Measurements from ENCODE around the gene WDFY2.

GRCh38 chr13:50037923-50038493, 22.8 kb downstream of the KCNRG start:
- PRO-cap, 5 experiments = no peak in any of the 5 experiments
- RAMPAGE, long total RNA, 2 experiments = no peak in any of the 2 experiments
- RRBS = no CpG with 5 or more reads among the region's 4 CpGs

GRCh38 chr13:50080393-50080759, 65.1 kb downstream of the KCNRG start:
- PRO-cap, 5 experiments = no peak in any of the 5 experiments
- RAMPAGE, long total RNA, 2 experiments = no peak in any of the 2 experiments
- RRBS = no CpG with 5 or more reads among the region's 17 CpGs

DNA sequence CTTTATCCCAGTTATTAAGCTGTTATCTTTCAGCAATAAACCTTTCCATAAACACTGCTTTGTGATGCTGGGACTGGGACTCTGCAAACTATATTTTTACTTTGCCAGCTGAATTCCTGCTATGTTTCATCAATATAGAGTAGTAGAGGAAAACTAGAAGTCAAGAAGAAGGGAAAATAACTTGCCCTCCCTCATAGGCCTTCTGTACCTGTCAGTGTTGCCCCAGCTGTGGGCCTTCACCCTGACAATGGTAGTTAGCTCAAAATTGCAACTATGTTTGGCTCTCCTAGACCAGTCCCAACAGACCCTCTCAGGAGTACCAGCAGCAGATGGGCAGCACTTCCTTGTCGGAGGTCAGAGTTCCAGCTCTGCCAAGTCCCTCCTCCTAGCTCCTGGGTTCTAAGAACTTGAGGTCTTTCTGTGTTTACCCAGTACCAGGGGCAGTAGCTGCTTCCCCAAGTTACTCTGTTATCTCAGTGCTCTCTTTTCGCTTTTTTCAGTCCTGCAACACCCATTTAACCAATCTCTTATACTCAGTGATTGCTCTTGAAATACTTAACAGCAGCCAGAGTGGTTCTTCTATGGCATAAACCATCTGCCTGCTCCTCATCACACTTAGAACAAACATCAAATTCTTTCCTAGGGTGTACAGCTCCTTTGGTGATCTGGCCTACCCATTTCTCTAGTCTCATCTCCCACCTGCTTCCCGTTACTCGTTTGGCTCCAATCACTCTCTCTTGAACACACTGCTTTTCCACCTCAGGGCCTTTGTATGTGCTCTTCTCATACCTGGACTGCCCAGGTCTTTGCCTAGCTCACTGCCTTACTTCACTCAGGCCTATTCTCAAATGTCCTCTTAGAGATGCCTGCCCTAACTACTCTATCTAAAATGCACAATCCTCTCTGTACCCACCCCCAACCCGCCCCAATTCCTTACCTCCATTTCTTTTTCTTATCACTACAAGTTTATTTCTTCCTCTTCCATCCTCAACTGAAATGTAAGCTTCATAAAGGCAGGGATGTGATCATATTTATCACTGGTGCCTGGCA, 100.2 kb downstream of the KCNRG start:
- PRO-cap, 5 experiments = no peak in any of the 5 experiments
- RAMPAGE, long total RNA, 2 experiments = no peak in any of the 2 experiments
- RRBS = no CpG with 5 or more reads among the region's 5 CpGs

- PRO-cap, 5 experiments = no peak in any of the 5 experiments
- RAMPAGE, long total RNA, 2 experiments = no peak in any of the 2 experiments
- RRBS = no CpG with 5 or more reads among the region's 12 CpGs
Observed at GRCh38 chr13:50236682-50237352, 221.6 kb downstream of the KCNRG start.

DNA sequence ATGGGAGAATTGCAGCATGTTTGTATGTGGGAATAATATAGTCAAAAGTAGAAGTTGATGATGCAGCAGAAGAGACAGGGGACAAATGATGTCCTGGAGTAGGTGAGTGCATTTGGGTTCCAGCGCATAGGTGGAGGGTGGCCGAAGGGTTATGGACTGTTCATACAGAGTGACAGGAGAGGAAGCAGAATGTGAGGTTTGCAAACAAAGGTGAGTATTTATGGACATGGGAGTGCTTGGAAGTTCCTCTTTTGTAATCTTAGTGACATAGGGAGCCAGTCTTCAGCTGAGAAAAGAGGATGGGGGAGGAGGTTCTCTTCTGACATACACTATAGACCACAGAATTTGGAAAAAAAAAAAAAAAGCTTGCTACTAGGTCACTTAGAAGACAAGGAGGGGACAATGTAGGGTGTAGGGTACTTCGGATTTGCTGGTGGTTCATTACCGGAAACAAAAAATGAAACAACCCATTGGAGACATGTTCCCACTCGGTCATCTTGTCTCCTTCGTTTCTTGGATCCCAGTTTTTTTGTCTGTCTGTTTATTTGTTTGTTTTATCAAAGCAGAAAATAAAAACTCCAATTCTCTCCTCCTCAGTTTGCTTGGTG, 331.5 kb downstream of the DLEU7 start:
- PRO-cap, 5 experiments = no peak in any of the 5 experiments
- RAMPAGE, long total RNA, 2 experiments = no peak in any of the 2 experiments
- RRBS = no CpG with 5 or more reads among the region's 6 CpGs

- PRO-cap, 5 experiments = no peak in any of the 5 experiments
- RAMPAGE, long total RNA, 2 experiments = no peak in any of the 2 experiments
- RRBS = no CpG with 5 or more reads among the region's 3 CpGs
Observed at GRCh38 chr13:50974121-50974429, 64.5 kb downstream of the RNASEH2B start.

DNA sequence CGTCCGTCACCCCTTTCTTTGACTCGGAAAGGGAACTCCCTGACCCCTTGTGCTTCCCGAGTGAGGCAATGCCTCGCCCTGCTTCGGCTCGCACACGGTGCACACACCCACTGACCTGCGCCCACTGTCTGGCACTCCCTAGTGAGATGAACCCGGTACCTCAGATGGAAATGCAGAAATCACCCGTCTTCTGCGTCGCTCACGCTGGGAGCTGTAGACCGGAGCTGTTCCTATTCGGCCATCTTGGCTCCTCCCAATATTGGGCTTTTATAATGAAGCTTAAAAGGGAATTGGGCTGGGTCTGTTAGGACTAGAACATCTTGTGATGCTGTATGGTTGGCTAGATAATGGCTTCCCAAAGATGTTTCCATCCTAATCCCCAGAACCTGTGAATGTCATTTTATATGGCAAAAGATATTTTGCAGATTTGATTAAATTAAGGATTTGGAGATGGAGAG, 30.5 kb downstream of the C13orf42 start:
- PRO-cap, 5 experiments = no peak in any of the 5 experiments
- RAMPAGE, long total RNA, 2 experiments = no peak in any of the 2 experiments
- RRBS = no CpG with 5 or more reads among the region's 16 CpGs

DNA sequence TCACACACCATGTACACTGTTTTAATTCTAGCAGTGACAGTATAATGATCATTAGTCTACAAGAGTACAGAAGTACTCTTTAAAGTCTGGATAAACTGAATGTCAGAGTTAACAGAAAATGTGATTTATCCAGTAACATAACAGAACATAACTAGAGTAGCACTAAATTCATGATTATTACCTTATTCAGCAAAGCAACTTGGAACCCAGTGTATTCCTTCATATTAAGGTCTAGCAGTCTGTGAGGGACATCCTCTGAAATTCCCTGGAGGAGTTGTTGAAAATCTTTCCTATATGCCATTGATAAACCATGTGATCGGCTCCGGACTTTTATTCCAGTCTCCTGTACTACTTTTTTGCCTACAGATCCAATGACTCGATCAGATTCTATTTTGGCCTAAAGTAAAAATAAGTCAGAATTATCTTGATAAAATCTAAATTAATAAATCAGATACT, 38.6 kb downstream of the SERPINE3 start:
- PRO-cap, 5 experiments = no peak in any of the 5 experiments
- RAMPAGE, long total RNA, 2 experiments = no peak in any of the 2 experiments
- RRBS = no CpG with 5 or more reads among the region's 3 CpGs

DNA sequence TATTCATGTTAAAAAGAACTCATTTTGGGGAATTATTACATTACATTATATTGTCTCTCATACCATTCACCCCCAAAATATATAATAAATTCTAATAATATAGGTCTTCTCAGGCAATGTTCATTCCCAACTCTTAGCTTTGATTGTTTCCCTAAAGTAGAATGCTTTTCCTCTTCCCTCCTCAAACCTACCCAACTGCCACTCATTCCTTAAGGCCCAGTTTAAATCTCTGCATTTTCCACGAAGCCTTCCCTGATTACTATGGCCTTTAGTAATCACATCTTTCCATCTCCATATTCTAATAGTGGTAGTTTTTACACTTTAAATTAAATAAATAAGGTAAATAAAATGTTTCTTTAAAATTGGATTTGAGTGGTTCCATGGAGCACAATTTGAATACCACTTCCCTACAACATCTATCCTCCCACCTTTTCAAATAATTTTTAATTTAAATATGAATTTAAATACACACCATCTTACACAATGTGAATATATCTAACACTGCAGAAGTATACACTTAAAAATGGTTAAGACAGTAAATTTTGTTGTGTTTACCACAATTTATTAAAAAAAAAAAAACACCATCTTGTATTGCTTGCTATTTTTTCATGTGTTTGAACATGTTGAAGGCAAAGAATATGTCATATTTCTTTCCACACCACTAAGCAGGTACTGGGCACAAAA, 20.8 kb downstream of the INTS6 start:
- PRO-cap, 5 experiments = no peak in any of the 5 experiments
- RAMPAGE, long total RNA, 2 experiments = no peak in any of the 2 experiments
- RRBS = no CpG with 5 or more reads among the region's 1 CpG

- PRO-cap, 5 experiments = no peak in any of the 5 experiments
- RAMPAGE, long total RNA, 2 experiments = no peak in any of the 2 experiments
- RRBS = no CpG with 5 or more reads among the region's 3 CpGs
Observed at GRCh38 chr13:51444683-51445376, 8.0 kb downstream of the INTS6 start.

DNA sequence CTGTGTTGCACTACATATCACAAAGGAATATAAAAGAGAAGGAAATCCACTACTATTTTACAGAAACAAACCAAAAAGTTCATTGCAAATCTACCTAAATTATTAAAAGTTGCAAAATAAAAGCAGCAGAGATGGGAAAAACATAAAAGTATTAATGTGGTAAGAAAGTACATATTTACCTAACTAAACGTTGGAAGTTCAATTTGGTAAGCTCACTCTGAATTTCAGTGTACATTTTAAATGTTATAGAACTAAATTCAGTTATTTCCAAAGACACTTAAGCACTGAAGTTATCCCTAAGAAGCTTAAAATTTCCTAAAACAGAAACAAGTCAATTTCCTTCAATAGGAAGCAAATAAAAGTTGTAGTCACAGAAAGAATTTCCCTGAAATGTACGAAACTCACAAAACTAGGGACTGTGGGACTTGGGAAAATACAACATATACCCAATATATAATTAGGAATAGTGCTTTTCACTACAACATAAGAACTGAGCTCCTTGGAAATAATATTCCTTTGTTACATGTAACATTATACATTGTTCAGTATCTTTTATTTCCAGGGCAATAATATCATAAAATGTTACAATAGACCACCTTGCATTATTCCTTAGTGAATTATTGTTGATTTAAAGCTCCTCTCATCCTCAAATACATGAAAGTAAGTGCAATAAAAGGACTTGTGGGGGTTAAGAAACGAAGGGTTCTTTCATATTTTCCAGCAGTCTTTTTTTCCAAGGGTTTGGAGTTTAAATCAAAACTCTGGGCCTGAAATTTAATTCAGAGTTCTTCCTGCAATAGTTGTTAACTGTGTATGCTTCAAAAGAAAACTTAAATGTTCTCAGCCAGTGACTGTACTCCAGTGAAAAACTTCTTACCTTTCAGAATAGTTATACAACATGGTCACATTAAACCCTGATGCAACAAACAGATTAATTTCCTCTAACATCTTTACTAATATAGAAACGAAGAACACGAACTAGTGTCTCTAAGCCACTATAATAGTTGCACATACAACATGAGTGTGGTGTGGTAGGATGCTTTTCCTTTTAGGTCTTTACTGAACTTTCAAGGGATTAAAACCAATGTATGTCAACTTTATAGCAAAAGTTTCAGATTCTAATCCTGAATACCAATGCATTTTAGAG, 2.8 kb downstream of the INTS6 start:
- PRO-cap, 5 experiments = no peak in any of the 5 experiments
- RAMPAGE, long total RNA, 2 experiments = no peak in any of the 2 experiments
- RRBS = no CpG with 5 or more reads among the region's 5 CpGs

- PRO-cap, 5 experiments = peak in 2 of 5 experiments; most common minus-strand start chr13:51477294 (in 2)
- RAMPAGE, long total RNA, 2 experiments = no peak in any of the 2 experiments
- RRBS = no CpG with 5 or more reads among the region's 6 CpGs
Observed at GRCh38 chr13:51477009-51477663, 24.3 kb upstream of the INTS6 start.

GRCh38 chr13:51584392-51585313, at the start of gene WDFY2:
Gene WDFY2 (plus strand): TSS chr13:51584462.
- PRO-cap, 5 experiments = peak in 5 of 5 experiments; most common plus-strand start chr13:51584490 (in 4); most common minus-strand start chr13:51585061 (in 2)
- RAMPAGE, long total RNA, 2 experiments = start-site peak on the plus strand in 1 of 2 experiments, at chr13:51584492-51584501 at its widest, 63 reads per replicate
- RRBS = 2% methylated on average over 26 of the region's 84 CpGs

DNA sequence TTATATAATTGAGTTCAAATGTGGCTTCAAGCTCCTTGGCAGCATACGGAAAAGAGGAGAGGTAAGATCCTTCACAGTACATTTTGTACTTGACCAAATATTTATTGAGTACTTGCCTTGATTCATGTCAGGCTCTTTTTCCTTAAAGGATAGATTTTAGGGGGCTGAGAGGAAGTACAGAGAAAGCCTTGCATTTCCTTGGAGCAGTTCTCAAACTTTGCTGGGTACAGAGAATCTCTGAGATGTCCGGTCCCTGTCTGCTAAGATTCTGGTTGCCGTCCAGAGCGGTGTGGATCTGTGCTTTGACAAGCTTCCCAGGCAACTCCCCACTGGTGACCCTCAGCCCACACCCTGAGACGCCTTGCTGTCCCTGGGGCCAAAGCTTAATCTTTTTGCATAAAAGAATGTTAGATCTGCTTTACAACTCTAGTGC, 64.4 kb downstream of the DHRS12 start:
- PRO-cap, 5 experiments = no peak in any of the 5 experiments
- RAMPAGE, long total RNA, 2 experiments = no peak in any of the 2 experiments
- RRBS = no CpG with 5 or more reads among the region's 5 CpGs

GRCh38 chr13:51800352-51800956, 3.5 kb downstream of the DHRS12 start:
- PRO-cap, 5 experiments = no peak in any of the 5 experiments
- RAMPAGE, long total RNA, 2 experiments = no peak in any of the 2 experiments
- RRBS = no CpG with 5 or more reads among the region's 6 CpGs

- PRO-cap, 5 experiments = no peak in any of the 5 experiments
- RAMPAGE, long total RNA, 2 experiments = no peak in any of the 2 experiments
- RRBS = no CpG with 5 or more reads among the region's 8 CpGs
Observed at GRCh38 chr13:51956282-51956649, 55.0 kb downstream of the ATP7B start.

- PRO-cap, 5 experiments = no peak in any of the 5 experiments
- RAMPAGE, long total RNA, 2 experiments = no peak in any of the 2 experiments
- RRBS = no CpG with 5 or more reads among the region's 1 CpG
Observed at GRCh38 chr13:51967611-51967798, 43.7 kb downstream of the ATP7B start.

- PRO-cap, 5 experiments = no peak in any of the 5 experiments
- RAMPAGE, long total RNA, 2 experiments = no peak in any of the 2 experiments
- RRBS = no CpG with 5 or more reads among the region's 12 CpGs
Observed at GRCh38 chr13:52127763-52128226, 1.1 kb downstream of the NEK5 start.

DNA sequence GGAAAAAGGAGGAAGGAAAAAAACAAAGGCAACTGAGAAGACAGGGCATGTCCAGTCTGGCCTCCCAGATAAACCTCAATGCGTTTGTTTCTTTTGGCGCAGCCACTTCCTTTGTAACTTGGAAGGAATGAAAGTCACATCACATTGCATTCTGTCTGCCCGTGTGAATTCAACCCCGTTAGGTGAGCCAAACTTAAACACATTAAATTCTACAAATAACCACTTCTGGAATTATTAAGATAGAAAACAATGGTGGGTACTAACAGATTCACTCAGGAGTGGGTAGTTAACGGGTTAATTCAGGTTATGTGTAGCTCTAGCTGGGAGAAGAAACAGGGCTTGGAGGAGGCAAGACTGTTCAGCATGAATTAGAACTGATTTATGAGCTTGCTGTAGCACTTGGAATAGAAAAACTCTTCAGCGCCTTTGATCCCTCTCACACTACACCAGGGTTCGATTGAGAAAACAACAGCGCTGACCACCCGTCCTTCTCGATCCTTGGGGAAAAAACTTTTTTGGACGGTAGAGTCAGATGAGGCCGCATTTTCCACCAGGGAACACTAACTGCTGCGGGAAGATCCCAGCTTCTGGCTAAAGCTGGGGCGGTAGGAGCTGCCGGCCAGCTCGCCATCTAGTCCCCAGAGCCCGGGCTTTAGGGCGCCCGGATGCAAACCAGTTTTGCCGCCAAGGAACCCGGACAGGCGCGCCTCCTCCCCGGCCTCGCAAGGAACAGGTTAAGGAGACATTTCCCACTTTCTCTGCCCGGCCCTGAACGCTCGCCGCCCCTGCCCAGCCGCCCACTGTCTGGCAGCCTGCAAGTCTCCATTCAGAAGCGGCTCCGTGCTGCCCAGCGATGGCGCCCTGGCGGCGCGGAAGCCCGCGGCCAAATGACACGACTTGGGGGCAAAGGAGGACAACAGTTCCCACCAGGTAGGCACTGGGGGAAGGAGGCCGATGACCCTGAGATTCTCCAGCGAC, 42.7 kb upstream of the HNRNPA1L2 start:
- PRO-cap, 5 experiments = no peak in any of the 5 experiments
- RAMPAGE, long total RNA, 2 experiments = no peak in any of the 2 experiments
- RRBS = no CpG with 5 or more reads among the region's 42 CpGs

DNA sequence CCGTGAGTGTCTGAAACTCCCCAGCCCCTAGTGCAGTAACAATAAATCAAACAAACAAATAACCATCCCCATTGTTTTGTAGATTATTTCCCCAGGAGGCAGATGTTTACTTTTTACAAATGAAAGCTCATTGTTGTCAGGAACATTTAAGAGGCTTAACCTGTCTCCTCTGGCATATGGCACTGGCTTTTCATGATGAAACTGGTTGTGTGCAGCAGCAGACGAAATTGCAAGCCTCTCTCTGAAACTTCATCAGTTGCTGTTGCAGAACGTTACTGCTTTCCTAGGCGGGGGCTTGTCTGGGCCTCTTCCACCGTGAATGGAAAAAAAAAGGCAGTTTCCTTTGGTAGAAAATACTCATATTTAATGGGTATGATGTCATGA, 31.8 kb upstream of the PCDH8 start:
- PRO-cap, 5 experiments = no peak in any of the 5 experiments
- RAMPAGE, long total RNA, 2 experiments = no peak in any of the 2 experiments
- RRBS = no CpG with 5 or more reads among the region's 5 CpGs